SUDHL5 (cell line): ENCODE measurements around a stretch of chr5.

GRCh38 chr5:179796450-179796867 lies 2.7 kb downstream of the LTC4S start:
- PRO-cap: no peak

DNA sequence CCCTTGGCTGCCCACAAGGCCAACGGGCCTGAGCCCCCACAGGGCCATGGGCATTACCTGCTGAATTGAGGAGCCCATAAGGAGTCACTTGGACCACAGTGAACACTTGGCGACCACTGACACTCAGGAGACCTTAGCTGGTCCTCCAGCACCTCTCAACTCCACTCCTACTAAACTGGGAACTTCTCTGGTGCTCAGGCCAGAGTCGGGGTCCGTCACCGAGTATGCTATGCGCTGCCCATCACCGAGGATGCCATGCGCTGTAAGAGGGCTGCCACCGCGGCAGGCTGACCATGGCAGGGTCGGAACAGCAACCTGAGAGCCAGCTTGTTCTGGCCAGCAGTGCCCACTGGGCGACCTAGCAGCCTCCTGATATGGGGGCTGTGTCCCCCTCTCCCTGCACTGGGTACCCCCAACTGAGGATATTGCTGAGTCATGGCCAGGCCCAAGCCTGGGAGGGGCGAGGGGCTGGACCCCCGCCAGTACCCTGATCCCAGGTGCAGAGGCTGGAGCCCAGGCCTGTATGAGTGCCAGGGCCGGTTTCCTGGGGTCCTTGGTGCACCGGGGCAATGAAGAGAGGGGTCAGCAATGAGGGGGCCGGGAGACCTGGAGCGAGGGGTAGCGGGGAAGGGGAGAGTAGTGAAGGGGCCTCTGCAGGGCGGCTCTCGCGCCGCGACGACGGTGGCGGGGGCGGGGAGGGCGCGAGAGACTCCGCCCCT lies 420 bp upstream of the SQSTM1 start:
- PRO-cap: unidirectional peak, minus-strand start at position 177 of the sequence; bidirectional peak, plus-strand start outside the sequence, minus-strand start at position 590 of the sequence

DNA sequence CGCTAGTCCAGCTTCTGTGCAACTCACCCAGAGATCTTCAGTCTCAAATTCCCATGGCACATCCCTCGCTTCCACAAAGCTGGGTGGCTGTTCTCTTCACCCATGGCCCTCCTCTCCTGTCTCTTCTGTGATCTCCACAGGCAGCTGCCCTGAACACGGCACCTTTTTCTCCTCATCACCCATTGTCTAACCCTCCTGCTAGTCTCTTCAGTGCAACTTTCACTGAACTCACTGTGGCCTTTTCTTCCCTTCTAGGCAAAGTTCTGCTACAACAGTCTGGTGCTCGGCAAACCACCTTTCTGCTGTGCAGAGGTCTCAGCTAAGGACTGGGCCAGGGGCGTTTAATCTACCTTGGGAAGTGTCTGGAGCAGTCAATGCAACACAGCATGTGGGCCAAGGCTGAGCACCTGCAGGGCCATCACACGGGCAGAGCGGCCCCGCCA lies 65.5 kb upstream of the TBC1D9B start:
- PRO-cap: no peak

- PRO-cap: no peak
Observed at GRCh38 chr5:180170021-180170681, 38.9 kb downstream of the RASGEF1C start.

- PRO-cap: no peak
Observed at GRCh38 chr5:180180002-180180490, 29.0 kb downstream of the RASGEF1C start.

- PRO-cap: no peak
Observed at GRCh38 chr5:180291030-180291800, 668 bp downstream of the MAPK9 start.

DNA sequence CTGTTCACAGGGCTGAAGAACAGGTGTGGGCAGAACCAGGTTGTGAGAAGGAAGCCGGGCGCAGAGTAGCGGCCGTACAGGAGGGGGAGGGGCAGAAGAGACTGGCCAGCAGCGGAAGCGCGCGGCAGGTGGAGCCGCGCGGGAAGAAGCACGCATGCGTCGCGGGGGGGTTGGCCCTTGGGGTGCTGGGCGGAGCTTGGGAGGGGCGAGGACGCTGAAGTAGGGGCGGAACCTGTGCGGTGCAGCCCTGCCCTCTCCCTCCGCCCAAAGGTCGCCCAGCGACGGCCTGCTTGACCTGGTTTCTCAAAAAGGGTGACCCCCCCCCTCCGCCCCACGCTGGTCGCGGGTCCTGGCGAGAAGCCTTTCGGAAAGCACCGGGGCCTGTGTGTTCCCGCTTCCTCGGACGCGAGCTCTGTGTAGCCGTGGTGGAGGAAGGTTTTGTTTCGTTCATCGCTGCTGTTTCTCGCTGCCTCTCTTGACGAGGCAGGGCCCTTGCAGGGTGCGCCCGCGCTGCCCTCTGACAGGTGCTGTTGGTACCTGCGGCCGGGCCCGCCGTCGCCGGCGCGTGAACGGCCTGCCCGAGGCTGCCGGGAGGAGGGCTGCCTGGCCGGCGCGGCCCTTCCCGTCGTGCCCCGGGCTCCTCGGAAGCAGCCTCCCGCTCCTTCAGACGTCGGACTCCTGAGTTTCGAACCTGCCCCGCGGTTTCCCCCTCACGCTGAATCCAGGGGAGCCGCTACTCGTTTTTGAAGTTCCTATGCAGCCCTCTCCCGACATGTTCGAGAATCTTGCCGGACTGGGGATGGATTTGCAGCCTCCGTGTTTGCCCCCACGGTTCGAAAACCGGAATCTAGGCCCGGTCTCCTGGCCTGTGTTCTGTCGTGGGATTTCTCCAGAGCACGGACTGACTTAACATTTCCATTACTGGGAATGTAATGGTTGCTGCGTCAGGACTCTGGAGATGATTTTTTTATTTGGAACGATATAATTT lies 8.0 kb upstream of the MGAT1 start:
- PRO-cap: bidirectional peak, plus-strand start at position 334 of the sequence, minus-strand start at position 145 of the sequence; bidirectional peak, plus-strand start at position 409 of the sequence, minus-strand start at position 416 of the sequence

DNA sequence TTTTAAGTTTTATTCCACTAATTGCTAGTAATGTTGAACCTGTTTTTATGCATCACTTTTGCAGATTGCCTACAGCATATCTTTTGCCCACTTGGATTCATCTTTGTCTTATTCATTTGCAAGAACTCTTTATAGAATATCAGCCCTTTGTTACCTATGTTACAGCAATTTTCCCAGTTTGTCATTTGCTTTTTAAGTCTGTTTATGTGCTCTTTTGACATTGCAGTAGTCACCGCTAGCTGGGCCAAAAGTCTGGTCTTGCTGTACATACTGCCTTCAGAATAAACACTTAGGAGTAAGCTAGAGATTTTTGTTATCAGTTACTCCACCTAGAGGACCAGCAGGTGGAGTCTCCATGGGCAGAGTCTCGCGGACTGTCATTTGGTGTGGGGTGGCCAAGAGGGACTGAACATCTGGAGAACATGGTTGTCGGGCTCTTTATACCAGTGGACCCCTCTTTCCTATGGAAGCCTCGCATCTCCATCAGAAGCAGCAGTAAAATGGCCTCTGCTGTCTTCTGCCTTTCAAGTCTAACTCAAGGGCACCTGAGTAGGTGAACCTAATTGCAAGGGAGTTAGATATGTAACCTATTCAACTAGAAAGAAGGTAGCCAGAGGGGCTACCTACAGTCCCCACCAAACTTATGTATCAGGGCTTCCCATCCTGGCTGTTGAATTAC lies 10.8 kb upstream of the MGAT1 start:
- PRO-cap: bidirectional peak, plus-strand start at position 380 of the sequence, minus-strand start at position 286 of the sequence

- PRO-cap: no peak
Observed at GRCh38 chr5:180815045-180816117, 12.8 kb upstream of the MGAT1 start.

DNA sequence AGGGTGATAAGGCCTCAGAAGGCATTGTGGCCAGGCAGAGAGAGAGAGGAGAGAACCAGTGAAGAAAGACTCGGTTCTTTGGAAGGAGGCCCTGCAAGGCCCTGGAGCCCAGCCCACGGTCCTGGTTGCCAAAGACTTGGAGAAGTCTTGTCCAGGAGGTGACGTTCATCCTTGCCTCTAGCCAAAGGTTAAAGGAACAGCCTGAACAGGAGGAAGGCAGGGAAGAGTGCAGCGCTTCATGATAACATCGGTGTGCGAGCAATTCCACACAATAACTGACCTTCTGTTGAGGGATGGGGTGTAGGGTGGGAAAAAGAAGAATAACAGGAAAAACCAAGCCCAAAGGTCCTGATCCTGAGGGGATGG lies 17.7 kb upstream of the MGAT1 start:
- PRO-cap: no peak

- PRO-cap: no peak
Observed at GRCh38 chr5:180885767-180886445, 13.1 kb upstream of the BTNL8 start.

GRCh38 chr5:180900090-180900507 lies 1.1 kb downstream of the BTNL8 start:
- PRO-cap: no peak

GRCh38 chr5:180948251-180948750 lies 40.3 kb upstream of the BTNL3 start:
- PRO-cap: no peak

- PRO-cap: no peak
Observed at GRCh38 chr5:181052328-181053640, 12.7 kb downstream of the BTNL9 start.

- PRO-cap: no peak
Observed at GRCh38 chr5:181100331-181100985, 30.5 kb downstream of the OR2V1 start.

- PRO-cap: no peak
Observed at GRCh38 chr5:181247898-181248463, 4.3 kb upstream of the RACK1 start.

- PRO-cap: bidirectional peak, plus-strand start at chr5:181260889, minus-strand start at chr5:181260633
Observed at GRCh38 chr5:181260356-181261022, 454 bp downstream of the TRIM52 start.

DNA sequence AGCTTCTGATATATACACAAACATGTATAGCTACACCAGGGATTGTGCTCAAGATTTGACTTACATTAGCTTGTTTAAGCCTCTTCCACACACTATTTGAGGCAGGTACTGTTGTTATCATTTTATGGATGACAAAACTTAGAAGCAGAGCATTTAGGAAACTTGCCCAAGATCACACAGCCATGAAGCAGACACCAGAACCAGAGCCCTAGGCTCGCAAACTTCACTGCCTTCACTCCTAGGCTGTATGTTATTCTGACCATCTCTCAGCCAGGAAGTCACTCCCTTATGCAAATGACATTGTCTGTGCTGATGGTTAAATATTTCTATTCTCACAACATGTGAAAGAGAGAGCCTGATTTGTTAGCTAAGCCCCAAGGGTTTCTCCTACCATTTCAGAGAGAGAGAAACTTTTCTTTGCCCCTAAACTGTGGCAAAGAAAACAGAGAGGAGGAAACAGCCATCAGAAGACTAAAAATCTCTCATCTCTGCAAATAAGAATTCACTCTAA lies 26.4 kb upstream of the TRIM52 start:
- PRO-cap: no peak